BE2C (cell line): Measurements from ENCODE around the genes ACTA1 and GNPAT.

- RRBS, result 59% methylated on average over 27 of the region's 83 CpGs
These were observed at the start of gene ACTA1 for GRCh38 chr1:229433878-229435081. Gene ACTA1 (minus strand): TSS chr1:229434094.

DNA sequence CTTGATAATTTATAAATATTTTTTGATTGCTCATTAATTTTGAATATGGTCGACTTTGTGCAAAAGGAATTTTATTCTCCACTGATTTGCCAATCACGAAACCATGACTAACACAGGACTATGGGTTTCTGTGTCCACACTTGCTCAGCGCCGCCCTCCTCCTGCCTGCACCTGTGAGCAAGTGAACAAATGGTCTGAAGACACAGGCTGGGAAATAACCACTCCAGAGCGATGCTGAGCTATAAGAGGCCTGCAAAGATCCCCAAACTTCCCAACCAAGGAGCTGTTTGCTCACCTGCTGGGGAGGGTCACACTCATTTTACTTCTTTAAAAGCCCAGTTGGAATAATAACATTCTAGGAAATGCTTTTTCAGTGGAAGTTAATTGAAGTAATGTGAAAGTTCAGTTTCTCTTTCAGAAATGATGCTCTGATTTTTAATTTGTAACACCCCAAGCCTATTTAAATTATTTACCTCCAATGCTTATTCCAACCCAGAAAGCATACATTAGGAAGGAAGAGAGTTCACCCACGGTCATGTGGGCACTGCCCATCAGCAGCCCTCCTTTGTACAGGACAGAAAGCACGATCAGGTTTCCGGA is 19.4 kb downstream of the ABCB10 start:
- RRBS, result no CpG with 5 or more reads among the region's 8 CpGs

DNA sequence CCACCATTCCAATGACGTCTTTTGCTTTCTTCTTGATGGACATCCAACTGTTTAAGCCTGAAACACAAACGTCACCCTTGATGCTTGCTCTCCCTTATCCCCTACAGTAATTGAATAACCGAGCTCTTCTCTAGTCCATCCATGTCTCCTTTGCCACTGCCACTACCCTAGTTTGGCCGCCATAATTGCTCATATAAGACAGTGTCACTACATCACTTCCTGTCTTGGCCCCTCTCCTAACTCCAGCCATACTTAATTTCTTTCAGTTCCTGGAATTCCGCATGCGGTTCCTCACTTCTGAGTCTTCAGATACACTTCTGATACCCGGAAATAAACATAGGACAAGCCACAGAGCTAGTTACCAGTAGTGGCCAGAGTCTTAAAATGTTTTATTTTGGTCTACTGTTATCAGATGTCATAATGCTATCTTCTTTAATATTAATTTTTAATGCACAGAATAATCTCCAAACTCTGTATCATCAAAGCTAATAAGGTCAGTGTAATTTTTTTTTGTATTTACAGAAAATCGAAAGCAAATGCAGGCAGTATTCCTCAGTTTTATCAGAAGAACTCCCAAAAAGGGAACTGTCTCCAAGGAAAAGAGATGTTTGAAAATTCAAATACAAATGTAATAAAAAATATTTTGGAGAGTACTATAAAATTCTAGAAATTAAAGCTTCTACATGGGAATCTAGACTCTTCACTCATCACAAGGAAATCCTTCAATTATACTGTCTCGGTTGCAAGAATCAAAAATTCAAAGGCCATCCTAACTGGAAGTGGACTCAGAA is 25.3 kb downstream of the TAF5L start:
- RRBS, result no CpG with 5 or more reads among the region's 9 CpGs

DNA sequence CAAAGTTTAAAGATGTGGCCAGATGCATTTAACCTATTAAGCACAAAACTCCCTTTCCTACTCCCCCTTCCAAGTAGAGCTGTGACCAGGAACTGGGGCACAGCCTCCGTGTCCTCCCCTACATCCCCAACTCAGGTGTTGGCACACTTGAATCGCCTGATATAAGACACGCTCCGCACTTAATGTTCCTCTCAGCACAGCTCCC is 1.3 kb downstream of the TAF5L start:
- RRBS, result no CpG with 5 or more reads among the region's 4 CpGs

GRCh38 chr1:229905108-229905705 is 161.8 kb upstream of the GALNT2 start:
- RRBS, result no CpG with 5 or more reads among the region's 6 CpGs

GRCh38 chr1:230119124-230119565 is 52.1 kb downstream of the GALNT2 start:
- RRBS, result no CpG with 5 or more reads among the region's 11 CpGs

DNA sequence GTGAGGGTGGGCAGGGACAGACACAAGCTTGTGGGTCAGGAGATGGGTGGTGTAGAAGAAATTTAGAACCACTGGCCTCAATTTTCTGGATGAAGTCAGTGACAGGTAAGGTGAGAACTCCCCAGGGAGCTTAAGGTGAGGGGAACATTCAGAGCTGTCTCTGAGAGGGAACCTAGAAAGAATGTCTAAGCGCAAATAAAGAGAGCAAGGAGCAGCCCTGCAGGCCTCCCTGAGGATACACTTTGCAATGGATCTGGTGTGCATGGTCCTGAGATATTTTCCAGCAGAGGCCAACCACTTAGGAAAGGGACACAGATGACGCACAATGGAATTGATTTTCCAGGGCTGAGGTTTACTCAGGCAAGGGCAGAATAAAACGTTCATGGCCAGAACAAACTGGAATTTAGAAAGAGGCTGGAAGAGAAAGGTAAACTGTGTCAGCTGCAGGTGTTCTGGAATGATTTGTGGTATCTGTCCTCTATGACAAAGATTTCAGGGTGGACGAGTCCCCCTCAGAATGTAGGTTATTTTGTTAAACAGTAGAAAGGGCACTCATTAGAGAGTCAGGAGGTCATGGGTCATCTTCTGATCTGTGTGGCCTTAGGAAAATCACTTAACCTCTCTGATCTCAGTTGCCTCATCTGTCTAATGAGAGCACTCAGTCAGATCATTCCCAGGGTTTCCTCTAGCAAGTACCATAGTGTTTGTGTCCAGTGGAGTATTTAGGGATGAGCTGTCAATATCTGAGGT is 61.7 kb upstream of the PGBD5 start:
- RRBS, result no CpG with 5 or more reads among the region's 4 CpGs

DNA sequence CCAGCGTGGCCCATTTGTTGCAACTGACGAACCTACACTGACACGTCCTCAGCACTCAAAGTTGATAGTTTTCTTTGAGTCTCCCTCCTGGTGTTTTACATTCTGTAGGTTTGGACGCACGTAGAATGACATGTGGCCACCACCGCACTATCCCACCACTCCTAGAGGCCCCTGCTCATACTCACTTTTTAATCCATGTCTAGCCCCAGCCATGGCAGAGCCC is 7.3 kb downstream of the AGT start:
- RRBS, result no CpG with 5 or more reads among the region's 6 CpGs

DNA sequence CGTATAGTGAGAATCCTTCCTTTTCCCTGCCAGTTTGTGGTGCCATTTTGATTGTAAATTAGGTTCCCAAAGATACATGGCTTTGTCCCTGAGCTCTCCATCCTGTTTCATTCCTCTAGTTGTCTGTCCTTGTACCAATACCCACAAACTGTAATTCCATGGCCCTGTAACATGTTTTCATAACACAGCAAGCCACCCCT is 33.4 kb downstream of the C1orf198 start:
- RRBS, result no CpG with 5 or more reads among the region's 1 CpG

GRCh38 chr1:230945070-230945455 is 33.6 kb downstream of the TTC13 start:
- RRBS, result no CpG with 5 or more reads among the region's 3 CpGs

GRCh38 chr1:231020941-231021949 is 18.8 kb downstream of the FAM89A start:
- RRBS, result 90% methylated on average over 4 of the region's 22 CpGs

GRCh38 chr1:231038951-231040031 is 763 bp downstream of the FAM89A start:
- RRBS, result 1% methylated on average over 49 of the region's 98 CpGs

DNA sequence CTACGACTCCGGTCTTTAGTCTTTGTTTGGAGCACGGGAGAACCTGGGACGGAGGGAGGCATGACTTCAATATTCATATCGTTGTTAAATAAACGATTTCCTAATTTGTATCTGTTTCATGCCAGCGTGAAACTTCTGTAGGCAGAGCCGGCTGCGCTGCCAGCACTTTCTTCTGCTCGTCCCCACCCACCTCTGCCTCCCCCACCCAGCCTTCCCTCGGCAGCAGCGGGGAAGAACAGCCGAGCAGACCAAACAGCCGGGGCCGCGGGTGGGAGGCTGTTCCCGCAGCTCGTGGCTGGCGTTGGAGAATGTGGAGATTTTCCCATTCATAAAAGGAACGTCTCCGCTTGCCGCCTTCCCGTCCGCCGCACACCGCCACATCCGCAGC is 790 bp upstream of the TRIM67 start:
- RRBS, result 21% methylated on average over 8 of the region's 27 CpGs

- RRBS, result no CpG with 5 or more reads among the region's 6 CpGs
These were observed 6.8 kb downstream of the C1orf131 start for GRCh38 chr1:231234132-231234598.

DNA sequence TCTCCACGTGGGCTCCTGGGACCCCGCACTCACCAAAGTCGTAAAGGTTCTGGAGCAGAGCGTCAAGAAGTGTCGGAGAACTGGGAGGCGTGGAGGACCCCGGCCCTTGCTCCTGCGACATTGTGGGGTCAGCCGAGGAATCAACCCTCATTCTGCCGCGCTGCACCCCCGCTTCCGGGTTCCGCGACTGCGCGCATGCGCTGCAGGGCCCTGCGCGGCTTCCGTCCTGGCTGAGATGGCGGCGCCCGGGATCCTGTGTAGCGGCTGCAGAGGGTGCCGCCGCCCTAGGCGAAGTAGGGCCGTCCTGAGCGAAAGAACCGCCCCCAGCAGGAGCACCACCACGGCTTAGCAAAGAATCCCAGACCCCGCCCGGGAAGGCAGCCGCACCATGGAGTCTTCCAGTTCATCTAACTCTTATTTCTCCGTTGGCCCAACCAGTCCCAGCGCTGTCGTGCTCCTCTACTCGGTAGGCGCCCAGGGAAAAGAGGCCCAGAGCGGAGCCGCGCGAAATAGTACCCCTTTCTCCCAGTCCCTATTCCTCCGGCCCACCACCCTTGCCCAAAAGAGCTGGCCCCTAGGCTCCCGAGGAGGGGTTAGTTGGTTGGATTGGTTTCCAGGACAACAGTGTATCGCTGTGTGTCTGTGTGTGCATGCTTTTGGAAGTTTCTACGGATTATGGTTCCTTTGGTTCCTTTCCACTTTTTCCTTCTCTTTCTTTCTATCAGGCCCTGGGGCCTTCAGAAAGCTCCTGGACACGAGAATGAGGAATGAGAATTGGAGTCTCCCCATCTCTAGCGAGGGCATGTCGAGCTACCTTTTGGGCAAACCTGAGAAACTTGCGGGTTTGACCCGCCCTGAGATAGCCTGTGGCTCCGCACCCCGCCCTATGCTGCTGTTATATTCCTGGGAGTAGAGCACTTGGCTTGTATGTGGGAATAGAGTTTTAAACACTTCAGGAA is at the start of gene GNPAT:
TSS of gene GNPAT (plus strand) at position 222 of the 959 bp plus-strand sequence.
- RRBS, result under 1% methylated on average over 18 of the region's 55 CpGs

- RRBS, result no CpG with 5 or more reads among the region's 1 CpG
These were observed 28.4 kb downstream of the EGLN1 start for GRCh38 chr1:231393578-231394223.

- RRBS, result no CpG with 5 or more reads among the region's 9 CpGs
These were observed 253.5 kb downstream of the SIPA1L2 start for GRCh38 chr1:232376491-232376834.

- RRBS, result 41% methylated on average over 3 of the region's 10 CpGs
These were observed 34.7 kb downstream of the SIPA1L2 start for GRCh38 chr1:232595079-232595872.

GRCh38 chr1:232678249-232678755 is 48.4 kb upstream of the SIPA1L2 start:
- RRBS, result no CpG with 5 or more reads among the region's 7 CpGs

- RRBS, result no CpG with 5 or more reads among the region's 3 CpGs
These were observed 26.8 kb downstream of the MAP10 start for GRCh38 chr1:232831911-232832475.